Urinary bladder (tissue), 3 donors: ENCODE results near the gene DICER1.

- PRO-cap: no peak
- RAMPAGE, long total RNA: no peak
Measured at GRCh38 chr14:94376236-94376474, 12.2 kb downstream of the SERPINA1 start.

DNA sequence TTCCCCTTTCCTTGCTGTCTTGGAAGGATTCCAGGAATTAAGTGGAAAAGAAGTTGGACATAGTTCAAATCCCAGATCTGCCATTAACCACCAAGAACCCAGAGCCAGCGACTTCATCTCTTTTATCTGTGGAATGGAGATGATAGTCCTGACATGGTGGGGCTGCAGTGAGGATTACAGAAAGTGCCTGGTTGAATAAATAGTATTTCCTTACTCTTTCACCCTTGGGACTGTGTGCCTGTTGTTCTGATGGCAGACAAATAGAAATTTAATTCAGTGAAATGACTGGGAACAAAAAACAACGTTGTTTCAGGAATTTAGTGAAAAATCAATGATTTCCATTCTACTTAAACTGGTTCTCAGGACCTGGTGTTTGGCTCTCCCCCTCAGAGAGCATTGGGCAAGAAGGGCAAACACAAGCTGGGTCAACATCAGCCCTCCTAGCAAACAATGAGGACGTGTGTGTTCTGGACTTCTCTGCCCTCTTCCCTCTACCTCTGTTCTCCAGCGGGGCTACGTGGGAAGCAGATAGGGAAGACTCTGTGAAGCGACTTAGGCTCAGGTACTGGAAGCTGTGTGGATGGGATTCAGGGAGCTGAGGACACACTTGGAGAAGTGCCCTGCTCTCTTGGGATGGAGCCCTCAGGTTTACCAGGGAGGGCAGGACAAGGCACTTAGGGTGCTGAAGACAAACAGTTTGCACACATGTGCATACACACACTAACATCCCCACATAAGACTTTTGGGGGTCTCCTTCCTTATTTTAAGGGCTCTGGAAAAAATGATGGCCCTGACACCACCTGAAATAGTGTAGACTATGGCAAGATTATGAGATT is 7.5 kb upstream of the SERPINA1 start:
- PRO-cap: no peak
- RAMPAGE, long total RNA: no peak

DNA sequence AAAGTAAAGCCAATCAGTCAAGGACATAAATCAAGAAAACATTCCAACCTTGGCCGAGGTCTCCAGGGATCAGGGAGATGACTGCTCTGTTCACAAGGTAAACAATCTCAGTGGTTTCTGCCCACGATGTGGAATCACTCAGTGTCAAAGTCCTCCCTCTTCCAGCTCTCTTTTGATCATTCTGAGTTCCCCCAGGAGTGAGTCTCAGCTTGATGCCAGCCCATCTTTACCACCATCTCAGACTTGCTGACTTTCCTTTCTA is 4.8 kb upstream of the SERPINA9 start:
- PRO-cap: no peak
- RAMPAGE, long total RNA: no peak

- PRO-cap: no peak
- RAMPAGE, long total RNA: no peak
Measured at GRCh38 chr14:94542281-94542866, 18.9 kb upstream of the SERPINA4 start.

GRCh38 chr14:94614377-94615670 is 2.6 kb downstream of the SERPINA3 start:
- PRO-cap: no peak
- RAMPAGE, long total RNA: no peak

- PRO-cap: no peak
- RAMPAGE, long total RNA: no peak
Measured at GRCh38 chr14:95096002-95096939, 61.1 kb downstream of the DICER1 start.

- PRO-cap: bidirectional peak, plus-strand start at chr14:95156896, minus-strand start at chr14:95156862; bidirectional peak, plus-strand start at chr14:95157655, minus-strand start at chr14:95157529
- RAMPAGE, long total RNA: no peak
Measured at GRCh38 chr14:95156598-95157613, at the start of gene DICER1. DICER1 (minus strand) TSS chr14:95157529.

GRCh38 chr14:95259111-95259725 is 60.5 kb downstream of the CLMN start:
- PRO-cap: no peak
- RAMPAGE, long total RNA: no peak

DNA sequence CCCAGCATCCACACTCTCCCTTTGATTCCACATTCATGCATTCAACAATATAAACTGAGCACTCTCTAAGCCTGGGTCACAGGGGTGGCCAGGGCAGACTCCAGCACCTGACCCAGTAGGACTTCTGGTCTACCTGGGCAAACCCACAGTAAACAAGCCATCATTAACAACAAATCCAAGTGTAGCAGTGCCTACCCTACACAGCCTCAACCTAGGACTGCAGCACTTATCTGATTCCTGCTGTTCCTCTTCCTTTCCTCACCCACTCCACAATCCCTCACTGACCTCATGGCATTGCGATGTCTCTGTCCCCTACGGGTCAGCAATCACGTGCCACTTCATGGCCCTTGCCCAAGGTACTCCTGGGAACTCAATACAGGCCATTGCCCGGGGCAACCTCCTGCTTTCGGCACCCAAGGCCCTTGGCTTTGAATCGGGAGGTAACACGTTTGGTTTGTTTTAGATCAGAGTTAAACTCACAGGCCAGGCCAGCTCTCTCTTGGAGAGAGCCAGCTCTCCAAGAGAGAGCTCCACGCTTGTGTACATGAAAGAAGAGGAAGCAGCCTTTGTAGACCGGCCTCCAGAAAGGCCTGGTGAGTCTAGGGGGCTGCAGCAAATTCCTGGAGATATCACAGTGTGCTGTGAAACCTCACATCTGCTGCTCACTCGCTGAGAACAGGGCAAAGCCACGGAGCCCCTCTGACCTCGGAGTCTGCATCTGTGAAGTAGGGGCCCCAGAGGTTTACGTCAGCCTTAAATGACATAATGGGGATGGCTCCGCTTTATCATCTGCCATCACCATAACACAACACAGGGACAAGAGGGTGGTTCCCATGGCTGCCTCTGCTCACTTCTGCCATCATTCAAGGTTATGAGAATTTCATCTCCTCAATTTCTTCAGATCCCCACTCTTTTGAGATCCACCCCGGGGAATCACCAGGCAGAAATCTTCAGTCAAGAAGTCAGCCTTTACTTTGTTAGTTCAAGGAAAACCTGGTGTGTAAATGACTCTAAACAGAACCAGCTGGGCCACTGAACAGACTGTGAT is 12.2 kb downstream of the CLMN start:
- PRO-cap: no peak
- RAMPAGE, long total RNA: no peak

GRCh38 chr14:95339155-95340046 is 19.7 kb upstream of the CLMN start:
- PRO-cap: no peak
- RAMPAGE, long total RNA: no peak

DNA sequence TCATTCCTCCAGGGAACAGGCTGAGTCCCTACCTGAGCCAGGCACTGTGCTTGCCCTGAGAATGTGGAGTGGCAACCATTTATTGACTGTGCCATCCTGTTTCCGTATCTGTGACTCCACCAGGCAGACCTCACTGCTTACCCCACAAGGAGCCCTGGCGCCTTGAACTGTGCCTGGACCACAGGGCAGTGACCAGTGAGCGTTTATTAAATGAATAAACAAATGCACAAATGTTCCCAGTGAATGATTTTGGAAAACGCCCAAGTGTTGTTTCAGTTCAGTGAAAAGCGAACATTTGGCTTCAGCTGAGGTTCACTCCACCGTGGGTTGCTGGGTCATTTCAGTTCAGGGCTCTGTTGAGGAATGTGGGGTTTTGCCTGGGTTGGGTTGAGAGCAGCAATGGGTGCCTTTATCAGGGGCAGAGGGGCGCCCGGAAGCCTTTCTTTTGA is 40.2 kb upstream of the CLMN start:
- PRO-cap: no peak
- RAMPAGE, long total RNA: no peak

GRCh38 chr14:95389494-95390227 is 70.0 kb upstream of the CLMN start:
- PRO-cap: bidirectional peak, plus-strand start at chr14:95389875, minus-strand start at chr14:95389644
- RAMPAGE, long total RNA: no peak

- PRO-cap: no peak
- RAMPAGE, long total RNA: no peak
Measured at GRCh38 chr14:95398851-95399209, 79.1 kb upstream of the CLMN start.

DNA sequence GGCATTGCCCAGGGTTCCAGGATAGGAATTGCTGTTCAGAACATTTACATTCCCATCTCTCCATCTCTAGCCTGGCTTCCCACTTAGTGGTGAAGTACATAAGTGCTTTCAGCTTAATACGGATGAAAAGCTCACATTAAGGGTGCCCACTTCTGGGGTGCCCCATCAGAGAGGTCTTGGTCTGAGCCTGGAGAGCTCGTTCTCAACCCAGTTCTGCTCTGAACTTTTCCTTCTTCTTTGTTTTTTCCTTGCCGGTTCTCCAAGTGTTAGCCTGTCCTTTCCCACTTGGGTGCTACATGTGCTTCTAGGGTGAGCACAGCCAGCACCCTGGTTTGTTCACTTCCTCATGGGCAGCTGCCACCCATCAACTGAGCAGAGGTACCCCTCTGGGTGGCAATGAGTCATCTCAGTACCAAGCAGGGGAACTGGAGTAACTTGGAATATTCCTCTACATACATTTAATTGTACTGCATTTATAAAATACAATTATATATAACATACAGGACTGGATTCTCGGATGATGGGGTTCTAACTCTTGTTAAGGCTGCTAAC is 3.8 kb upstream of the SYNE3 start:
- PRO-cap: no peak
- RAMPAGE, long total RNA: no peak

DNA sequence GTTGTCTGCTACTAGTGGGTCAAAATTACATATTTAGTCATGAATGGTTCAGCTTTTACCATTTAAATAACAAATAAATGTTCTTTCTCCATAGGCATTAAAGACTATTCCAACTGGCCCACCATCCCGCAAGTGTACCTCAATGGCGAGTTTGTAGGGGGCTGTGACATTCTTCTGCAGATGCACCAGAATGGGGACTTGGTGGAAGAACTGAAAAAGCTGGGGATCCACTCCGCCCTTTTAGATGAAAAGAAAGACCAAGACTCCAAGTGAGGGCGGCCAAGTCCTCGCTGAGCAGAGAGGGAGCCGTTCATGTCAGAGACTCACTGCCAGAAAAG is 9.0 kb downstream of the GLRX5 start:
- PRO-cap: no peak
- RAMPAGE, long total RNA: no peak

GRCh38 chr14:95741115-95741672 is 27.3 kb upstream of the TCL1A start:
- PRO-cap: no peak
- RAMPAGE, long total RNA: no peak

DNA sequence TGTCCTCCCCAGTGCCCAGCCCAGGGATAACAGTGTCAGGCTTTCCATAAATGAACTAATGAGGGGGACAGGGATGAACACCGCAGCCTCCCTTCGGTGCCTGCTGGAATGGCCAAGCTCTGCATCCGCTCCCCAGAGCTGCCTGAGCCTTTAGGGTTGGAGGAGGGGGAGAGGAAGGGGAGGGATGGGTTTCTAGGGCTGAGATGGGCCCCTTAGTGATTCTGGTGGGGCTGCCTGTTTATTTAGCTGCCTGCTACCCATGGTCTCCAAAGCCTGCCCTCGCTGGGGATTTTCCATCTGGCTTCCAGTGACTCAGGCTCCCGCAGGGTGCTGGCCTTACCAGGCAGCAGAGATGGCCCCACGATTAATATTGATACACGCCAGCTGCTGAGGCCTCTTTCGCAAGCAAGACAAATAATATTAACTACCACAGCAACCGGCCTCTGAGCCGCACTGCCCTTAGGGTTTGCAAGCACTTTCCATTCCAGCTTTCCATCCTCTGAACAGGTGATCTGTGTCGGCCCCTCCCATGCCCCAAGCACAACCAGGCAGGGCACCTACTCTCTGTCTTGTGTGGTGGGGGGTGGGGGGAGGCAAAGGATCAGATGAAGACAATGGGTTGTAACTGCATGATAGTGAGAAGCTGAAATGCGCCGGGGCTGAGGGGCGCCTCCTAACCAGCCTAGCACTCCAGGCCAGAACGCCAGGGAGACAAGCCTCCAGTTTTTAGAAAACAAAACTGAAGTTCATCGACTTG is 56.6 kb downstream of the C14orf132 start:
- PRO-cap: no peak
- RAMPAGE, long total RNA: no peak

- PRO-cap: no peak
- RAMPAGE, long total RNA: no peak
Measured at GRCh38 chr14:96098095-96098412, 58.9 kb downstream of the C14orf132 start.

DNA sequence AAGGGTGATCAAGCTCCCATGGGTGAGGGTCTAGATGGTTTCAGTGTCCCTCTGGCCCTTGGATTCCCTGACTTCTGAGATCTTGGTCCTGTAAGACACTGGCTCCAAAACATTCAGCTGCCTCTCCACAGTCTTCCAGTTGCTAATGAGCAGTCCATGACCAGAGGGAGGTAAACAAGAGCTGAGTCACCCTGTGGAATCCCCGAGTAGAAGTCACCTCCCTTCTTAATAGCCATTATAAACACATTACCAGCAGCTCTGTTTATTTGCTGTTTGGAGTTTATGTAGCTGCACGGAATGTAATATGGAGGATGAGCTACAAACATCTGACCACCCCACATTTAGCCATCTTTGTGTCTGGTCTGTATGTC is 37.3 kb upstream of the BDKRB2 start:
- PRO-cap: bidirectional peak, plus-strand start at position 265 of the sequence, minus-strand start at position 147 of the sequence
- RAMPAGE, long total RNA: no peak

DNA sequence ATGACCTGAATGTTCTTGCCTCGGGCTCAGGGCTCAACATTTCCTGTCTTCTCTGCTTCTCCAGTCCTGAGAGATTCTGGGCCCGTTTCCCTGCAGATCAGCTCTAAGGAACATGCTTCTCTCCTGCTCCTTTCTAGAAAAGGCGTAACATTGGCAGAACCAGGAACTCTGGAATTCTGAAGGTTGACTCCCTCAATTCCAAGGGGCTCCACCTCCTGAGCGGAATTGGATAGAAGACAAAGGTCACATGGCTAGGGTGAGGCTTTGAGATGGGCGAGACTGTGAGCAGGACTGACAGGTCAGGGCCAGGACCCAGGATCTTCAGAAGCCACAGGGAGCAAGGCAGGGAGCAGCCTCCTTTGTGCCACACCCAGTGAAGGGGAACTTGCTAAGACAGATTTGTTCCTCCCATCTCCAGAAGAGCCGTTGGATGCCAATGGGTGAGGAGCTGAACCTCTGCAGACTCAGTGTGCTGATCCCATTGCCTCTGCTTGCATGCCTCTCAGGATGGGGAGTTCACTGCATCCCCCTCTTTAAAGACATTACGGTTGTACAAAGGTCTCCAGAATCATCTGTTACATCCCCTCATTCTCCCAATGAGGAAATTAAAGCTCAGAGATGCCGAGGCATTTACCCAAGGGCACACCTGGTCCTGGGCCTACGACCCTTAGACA is 20.1 kb downstream of the BDKRB2 start:
- PRO-cap: no peak
- RAMPAGE, long total RNA: no peak